GM12878 (cell line): ENCODE measurements around a stretch of chr1.

- RAMPAGE, long total RNA, result no peak
- RRBS, 2 experiments, result no CpG with 5 or more reads among the region's 7 CpGs
CAGE:
- cytosol, long polyA minus RNA, result no peak
- cytosol, long polyA plus RNA, result no peak
- long polyA plus RNA, result no peak
- nucleolus, long total RNA, result no peak
- nucleus, long polyA plus RNA, result no peak
- nucleus, long total RNA, result no peak
These were observed 18.6 kb downstream of the DYRK3 start for GRCh38 chr1:206653772-206654465.

DNA sequence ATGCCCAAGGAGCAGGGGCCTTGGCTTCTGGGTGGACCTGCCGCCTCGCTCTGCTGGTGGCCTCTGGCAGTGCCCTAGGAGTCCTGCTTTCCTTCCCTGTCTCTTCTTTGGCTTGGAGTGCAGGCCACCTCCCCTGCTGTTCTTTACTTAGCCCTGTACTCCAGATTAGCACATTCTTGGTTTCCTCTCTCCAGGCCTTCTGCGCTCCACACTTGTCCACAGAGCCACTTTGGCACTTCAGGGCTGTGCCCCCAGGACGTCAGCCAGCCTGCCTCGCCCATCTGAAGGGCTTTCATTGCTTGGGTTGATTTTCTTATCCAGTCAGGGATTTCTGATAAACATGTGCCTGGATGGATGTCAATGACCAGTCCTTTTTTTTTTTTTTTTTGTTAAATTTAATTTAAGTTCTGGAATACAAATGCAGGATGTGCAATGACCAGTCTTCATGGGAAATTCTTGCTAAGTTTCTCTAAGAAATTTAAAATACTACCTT is 39.5 kb downstream of the MAPKAPK2 start:
- RAMPAGE, long total RNA, result no peak
- RRBS, 2 experiments, result no CpG with 5 or more reads among the region's 5 CpGs
CAGE:
- cytosol, long polyA minus RNA, result no peak
- cytosol, long polyA plus RNA, result no peak
- long polyA plus RNA, result no peak
- nucleolus, long total RNA, result no peak
- nucleus, long polyA plus RNA, result no peak
- nucleus, long total RNA, result no peak

DNA sequence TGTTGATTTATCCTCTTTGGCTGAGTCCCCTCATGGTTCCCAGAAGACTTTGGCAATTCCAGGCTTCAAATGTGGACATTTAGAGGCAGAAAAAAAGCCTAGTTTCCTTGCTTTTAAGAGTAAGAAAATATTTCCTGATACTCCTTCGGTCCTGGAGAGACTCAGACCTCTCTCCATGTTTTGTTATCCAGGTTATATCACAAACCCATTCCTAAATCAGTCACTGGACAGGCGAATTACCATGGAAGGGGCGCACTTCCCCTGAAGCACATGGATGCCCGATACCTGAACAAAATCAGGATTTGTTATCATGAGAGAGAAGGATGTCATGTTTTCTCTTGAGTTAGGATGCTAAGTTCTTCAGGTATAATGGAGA is 20.3 kb upstream of the IL19 start:
- RAMPAGE, long total RNA, result no peak
- RRBS, 2 experiments, result no CpG with 5 or more reads among the region's 4 CpGs
CAGE:
- cytosol, long polyA minus RNA, result no peak
- cytosol, long polyA plus RNA, result no peak
- long polyA plus RNA, result no peak
- nucleolus, long total RNA, result no peak
- nucleus, long polyA plus RNA, result no peak
- nucleus, long total RNA, result no peak

DNA sequence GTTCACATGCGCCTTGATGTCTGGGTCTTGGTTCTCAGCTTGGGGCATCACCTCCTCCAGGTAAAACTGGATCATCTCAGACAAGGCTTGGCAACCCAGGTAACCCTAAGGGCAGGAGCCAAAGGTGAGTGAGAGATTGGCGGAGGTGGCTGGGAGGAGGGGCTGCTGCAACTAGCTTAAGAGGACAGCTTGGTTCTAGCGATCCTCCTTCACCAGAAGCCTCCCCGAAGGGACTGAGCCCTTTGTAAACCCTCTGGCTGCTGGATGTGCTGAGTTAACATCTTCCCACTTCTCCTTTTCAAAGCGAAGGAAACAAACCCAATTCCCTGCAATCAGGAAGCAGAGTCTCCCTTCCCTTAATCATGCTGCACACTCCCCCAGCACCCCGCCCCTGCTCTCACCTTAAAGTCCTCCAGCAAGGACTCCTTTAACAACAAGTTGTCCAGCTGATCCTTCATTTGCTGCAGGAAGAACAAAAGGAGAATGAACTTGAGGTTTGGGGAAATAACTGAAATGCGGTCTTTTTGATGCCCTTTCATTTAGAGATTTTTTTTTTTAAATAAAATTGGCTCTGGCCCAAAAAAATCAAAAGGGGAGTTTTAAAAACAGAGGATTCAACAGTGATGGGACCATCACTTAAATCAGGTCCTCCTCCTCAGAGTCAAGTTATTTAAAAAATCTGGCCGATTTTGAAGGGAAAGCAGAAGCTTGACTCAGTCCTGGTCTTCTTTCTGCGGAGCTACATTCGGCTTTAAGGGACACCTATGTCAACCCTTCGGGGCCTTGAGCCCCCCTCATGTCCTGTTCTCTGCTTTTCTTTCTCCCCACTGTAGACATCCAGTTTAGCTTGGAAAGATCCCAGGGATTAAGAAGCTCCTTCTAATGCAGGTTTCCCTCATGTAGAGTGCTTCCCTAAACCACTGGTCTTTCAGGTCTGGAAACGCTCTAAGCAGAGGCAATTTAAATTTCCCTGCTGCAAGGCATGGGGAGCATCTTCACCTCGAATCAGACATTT is 689 bp downstream of the IL19 start:
- RAMPAGE, long total RNA, result no peak
- RRBS, 2 experiments, result no CpG with 5 or more reads among the region's 13 CpGs
CAGE:
- cytosol, long polyA minus RNA, result no peak
- cytosol, long polyA plus RNA, result start-site peak on the minus strand centred at position 325 of the sequence, 179 bp wide, 17 and 17 reads in 2 replicates
- long polyA plus RNA, result no peak
- nucleolus, long total RNA, result no peak
- nucleus, long polyA plus RNA, result no peak
- nucleus, long total RNA, result no peak

- RAMPAGE, long total RNA, result no peak
- RRBS, 2 experiments, result no CpG with 5 or more reads among the region's 4 CpGs
CAGE:
- cytosol, long polyA minus RNA, result no peak
- cytosol, long polyA plus RNA, result no peak
- long polyA plus RNA, result no peak
- nucleolus, long total RNA, result no peak
- nucleus, long polyA plus RNA, result no peak
- nucleus, long total RNA, result no peak
These were observed 8.3 kb downstream of the IL24 start for GRCh38 chr1:206905322-206906151.

- RAMPAGE, long total RNA, result no peak
- RRBS, 2 experiments, result no CpG with 5 or more reads among the region's 7 CpGs
CAGE:
- cytosol, long polyA minus RNA, result no peak
- cytosol, long polyA plus RNA, result no peak
- long polyA plus RNA, result no peak
- nucleolus, long total RNA, result no peak
- nucleus, long polyA plus RNA, result no peak
- nucleus, long total RNA, result no peak
These were observed 10.5 kb upstream of the FCMR start for GRCh38 chr1:206932325-206932600.

DNA sequence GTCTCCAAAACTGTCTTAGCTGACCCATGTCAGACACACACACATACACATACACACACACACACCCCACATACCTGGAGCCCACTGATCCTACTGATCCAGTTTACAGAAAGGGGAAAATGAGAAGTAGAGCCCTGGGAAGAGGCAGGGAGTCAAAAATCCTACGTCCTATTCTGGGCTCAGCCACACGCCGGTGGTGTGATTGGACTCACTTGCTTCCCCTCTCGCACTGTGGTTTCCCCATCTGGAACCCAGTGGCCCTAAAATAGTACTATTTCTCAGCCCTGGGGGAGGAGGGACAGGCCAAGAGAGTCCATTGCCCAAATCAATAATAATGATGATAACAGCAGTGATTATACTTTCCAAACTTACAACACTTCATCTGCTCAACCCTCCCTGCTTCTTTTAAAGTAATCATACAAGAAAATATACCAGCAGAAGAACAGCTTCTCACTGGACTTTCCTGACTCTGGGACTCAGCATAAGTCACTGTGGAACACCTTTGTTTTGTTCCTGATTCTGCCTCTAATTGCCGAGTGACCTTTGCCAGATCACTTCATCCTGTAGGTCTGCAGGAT is 3.0 kb upstream of the PIGR start:
- RAMPAGE, long total RNA, result no peak
- RRBS, 2 experiments, result no CpG with 5 or more reads among the region's 5 CpGs
CAGE:
- cytosol, long polyA minus RNA, result no peak
- cytosol, long polyA plus RNA, result no peak
- long polyA plus RNA, result no peak
- nucleolus, long total RNA, result no peak
- nucleus, long polyA plus RNA, result no peak
- nucleus, long total RNA, result no peak

DNA sequence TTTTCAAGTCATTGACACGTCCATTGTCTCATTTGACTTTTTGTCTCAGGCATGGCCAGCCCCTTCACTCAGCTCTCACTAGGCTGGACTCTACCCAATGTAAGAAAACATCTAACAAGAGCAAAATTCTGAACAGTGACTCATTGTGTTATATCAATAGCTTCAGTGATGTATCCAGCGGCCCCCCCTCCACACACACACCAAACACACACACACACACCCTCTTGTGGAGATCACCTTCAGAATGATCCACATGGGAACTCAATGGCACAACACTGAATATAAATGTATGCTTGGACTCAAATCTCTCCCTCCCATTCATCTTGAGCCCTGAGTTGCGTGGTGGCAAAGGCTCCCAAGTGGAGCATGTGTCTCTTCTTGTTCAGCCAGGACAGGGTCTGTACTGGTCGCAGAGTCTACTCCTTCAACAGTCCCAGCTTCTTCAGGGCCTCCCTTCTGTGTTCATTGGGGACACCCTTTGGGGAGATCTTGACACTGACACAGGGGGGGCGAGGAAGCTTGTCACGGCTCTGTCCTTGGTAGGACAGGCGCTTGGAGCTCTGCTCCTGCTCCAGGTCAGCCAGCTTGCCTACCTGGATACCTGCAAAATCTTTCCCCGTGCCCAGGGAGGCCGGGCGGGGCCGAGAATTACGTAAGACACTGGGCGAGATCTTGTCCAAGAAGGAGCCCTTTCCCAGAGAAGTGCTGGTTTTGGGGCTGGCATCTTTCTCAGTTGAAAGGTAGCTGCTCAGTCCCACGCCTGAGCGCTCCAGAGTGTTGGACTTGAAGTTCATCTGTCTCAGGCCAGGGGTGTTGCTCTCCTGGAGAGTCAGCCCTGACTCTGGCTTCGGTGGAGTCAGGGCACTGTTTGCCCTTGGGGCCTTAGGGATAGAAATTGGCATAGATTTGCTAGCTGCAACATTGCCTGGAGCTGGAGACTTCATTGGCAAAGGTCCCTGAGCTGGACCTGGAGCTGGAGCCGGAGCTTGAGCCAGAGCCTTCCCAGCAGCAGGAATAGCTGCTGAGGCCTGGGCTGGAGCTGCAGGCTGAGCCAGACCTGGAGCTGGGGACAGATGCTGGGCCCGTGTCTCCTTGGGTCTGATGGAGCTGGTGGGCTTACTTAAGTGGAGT is 10.6 kb downstream of the C1orf116 start:
- RAMPAGE, long total RNA, result no peak
- RRBS, 2 experiments, result no CpG with 5 or more reads among the region's 18 CpGs
CAGE:
- cytosol, long polyA minus RNA, result no peak
- cytosol, long polyA plus RNA, result no peak
- long polyA plus RNA, result no peak
- nucleolus, long total RNA, result no peak
- nucleus, long polyA plus RNA, result no peak
- nucleus, long total RNA, result no peak

DNA sequence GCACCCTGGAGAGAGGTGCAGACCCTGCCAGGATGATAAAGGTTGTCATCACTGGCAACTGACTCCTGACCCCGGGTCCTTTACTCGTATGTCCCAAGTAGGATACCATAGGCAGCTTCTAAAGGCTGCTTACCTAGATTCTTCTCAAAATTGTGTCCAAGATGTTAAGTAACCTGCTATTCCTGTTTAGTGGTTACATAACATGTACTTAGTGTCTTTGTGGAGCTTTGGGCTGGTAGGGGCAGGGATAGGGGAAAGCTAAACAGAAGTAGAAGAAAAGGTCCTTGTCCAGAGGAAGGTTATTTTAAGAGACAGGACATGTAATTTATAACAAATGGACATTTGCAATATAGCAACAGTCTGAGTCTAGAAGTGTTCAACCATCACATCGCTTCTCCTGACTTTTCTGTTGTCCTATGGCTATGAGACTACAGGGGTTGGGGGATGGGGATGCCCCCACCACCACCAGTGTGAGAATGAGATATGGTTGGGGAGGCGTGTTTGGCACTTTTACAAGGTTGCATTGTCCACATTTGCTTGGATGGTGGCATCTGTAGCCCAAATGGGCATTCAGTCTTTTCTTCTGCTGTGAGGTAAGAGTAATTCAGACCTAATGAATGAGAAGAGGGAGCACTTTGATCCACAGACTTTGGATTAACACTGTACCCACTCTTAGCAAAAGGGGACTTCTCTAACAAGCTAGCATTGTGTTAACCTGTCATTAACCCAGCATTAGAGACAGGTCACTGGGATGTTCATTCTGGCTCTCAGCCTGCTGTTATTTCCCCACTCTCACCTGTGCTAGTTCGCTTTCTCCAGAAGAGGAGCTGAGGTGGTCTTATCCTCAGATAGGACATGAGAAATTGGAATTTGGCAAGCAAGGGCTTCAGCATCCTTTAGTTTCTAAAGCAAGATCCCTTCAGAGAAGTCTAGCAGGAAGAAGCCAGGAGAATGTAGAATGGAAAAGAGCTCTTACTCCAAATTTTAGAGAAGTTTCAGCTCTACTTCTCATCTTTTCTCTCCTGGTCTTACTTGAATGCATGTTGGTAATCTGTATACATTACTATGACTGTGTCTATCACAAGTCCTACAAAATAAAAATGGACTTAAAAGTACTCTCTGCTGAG is 13.8 kb upstream of the C4BPB start:
- RAMPAGE, long total RNA, result no peak
- RRBS, 2 experiments, result no CpG with 5 or more reads among the region's 5 CpGs
CAGE:
- cytosol, long polyA minus RNA, result no peak
- cytosol, long polyA plus RNA, result no peak
- long polyA plus RNA, result no peak
- nucleolus, long total RNA, result no peak
- nucleus, long polyA plus RNA, result no peak
- nucleus, long total RNA, result no peak

DNA sequence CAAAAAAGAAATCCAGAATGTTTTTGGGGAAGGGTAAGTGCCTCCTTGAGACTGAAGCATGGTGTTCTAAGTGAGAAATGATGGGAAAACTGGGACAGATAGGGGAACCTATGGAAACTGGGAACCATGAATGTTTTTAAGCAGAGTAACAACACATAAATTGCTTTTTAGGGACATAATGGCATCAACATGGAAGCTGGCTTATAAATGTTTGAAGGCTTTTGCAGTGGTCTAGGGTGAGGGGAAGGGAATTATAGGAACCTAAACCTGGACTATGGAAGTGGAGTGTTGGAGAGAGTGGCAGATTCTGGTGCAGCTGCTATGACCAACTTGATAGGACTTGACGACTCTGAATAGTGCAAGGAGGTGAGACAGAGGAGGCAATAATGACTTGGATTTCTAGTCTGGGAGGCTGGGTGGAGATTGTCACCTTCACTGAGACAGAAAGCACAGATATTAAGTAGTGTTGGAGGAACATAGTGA is 3.6 kb downstream of the C4BPA start:
- RAMPAGE, long total RNA, result no peak
- RRBS, 2 experiments, result no CpG with 5 or more reads among the region's 1 CpG
CAGE:
- cytosol, long polyA minus RNA, result no peak
- cytosol, long polyA plus RNA, result no peak
- long polyA plus RNA, result no peak
- nucleolus, long total RNA, result no peak
- nucleus, long polyA plus RNA, result no peak
- nucleus, long total RNA, result no peak

- RAMPAGE, long total RNA, result no peak
- RRBS, 2 experiments, result no CpG with 5 or more reads among the region's 3 CpGs
CAGE:
- cytosol, long polyA minus RNA, result no peak
- cytosol, long polyA plus RNA, result no peak
- long polyA plus RNA, result no peak
- nucleolus, long total RNA, result no peak
- nucleus, long polyA plus RNA, result no peak
- nucleus, long total RNA, result no peak
These were observed 23.3 kb upstream of the CD55 start for GRCh38 chr1:207298118-207298560.

- RAMPAGE, long total RNA, result no peak
- RRBS, 2 experiments, result no CpG with 5 or more reads among the region's 5 CpGs
CAGE:
- cytosol, long polyA minus RNA, result no peak
- cytosol, long polyA plus RNA, result no peak
- long polyA plus RNA, result no peak
- nucleolus, long total RNA, result no peak
- nucleus, long polyA plus RNA, result no peak
- nucleus, long total RNA, result no peak
These were observed 7.6 kb downstream of the CD55 start for GRCh38 chr1:207328763-207329697.

GRCh38 chr1:207333148-207334071 is 11.9 kb downstream of the CD55 start:
- RAMPAGE, long total RNA, result no peak
- RRBS, 2 experiments, result no CpG with 5 or more reads among the region's 4 CpGs
CAGE:
- cytosol, long polyA minus RNA, result no peak
- cytosol, long polyA plus RNA, result no peak
- long polyA plus RNA, result no peak
- nucleolus, long total RNA, result no peak
- nucleus, long polyA plus RNA, result no peak
- nucleus, long total RNA, result no peak

GRCh38 chr1:207359889-207360480 is 38.5 kb downstream of the CD55 start:
- RAMPAGE, long total RNA, result no peak
- RRBS, 2 experiments, result no CpG with 5 or more reads among the region's 3 CpGs
CAGE:
- cytosol, long polyA minus RNA, result no peak
- cytosol, long polyA plus RNA, result no peak
- long polyA plus RNA, result no peak
- nucleolus, long total RNA, result no peak
- nucleus, long polyA plus RNA, result no peak
- nucleus, long total RNA, result no peak

DNA sequence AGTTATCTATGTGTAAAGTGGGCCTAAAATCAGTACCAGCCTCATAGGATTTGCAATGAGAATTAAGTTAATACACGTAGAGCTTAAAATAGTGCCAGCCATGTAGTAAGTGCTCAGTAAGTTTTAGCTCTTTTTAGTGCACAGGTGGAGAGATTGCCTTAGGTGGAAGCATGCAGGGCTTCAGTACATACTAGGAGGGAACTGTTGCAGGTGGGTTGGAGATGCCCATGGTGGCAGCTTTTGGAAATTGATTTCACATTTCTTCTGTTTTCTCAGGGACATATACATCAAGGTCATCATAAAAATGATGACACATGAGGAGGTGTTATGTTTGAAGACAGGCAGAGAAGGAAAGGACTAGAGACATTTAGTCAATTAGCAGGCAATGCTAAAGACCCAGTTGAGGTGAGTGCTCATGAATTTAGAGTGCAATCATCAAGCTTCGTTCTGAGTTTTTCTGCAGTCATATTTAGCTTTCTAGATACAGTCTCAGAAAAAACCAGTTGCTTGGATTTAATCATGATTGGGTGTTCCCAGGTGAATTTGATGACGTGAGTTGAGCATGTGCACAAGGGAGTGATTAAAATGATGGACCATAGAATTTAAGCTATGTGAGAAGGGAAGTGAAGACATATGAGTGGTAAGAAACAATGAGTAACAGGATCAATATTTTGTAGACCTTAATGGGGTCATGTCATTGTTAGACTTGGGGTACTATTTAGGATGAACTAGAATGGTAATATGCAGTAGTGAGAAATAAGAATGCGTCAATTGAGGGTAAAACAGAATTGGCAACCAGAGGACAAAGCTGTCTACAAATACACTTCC is 41.1 kb downstream of the CD55 start:
- RAMPAGE, long total RNA, result no peak
- RRBS, 2 experiments, result no CpG with 5 or more reads among the region's 4 CpGs
CAGE:
- cytosol, long polyA minus RNA, result no peak
- cytosol, long polyA plus RNA, result no peak
- long polyA plus RNA, result no peak
- nucleolus, long total RNA, result no peak
- nucleus, long polyA plus RNA, result no peak
- nucleus, long total RNA, result no peak

DNA sequence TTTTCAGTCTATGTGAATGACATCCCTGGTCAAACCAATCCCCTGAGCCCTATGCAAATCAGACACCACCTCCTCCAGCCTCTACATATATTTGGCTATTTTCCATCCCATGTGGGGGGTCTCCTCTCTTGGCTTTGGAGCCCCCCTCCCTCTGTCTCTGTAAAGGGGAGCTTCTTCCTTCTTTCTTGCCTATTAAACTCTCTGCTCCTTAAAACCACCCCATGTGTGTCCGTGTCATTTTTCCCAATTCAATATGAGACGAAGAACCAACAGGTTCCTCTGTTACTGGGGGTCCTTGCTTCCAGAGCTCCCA is 11.0 kb upstream of the CD46 start:
- RAMPAGE, long total RNA, result no peak
- RRBS, 2 experiments, result no CpG with 5 or more reads among the region's 2 CpGs
CAGE:
- cytosol, long polyA minus RNA, result no peak
- cytosol, long polyA plus RNA, result no peak
- long polyA plus RNA, result no peak
- nucleolus, long total RNA, result no peak
- nucleus, long polyA plus RNA, result no peak
- nucleus, long total RNA, result no peak

- RAMPAGE, long total RNA, result no peak
- RRBS, 2 experiments, result no CpG with 5 or more reads among the region's 9 CpGs
CAGE:
- cytosol, long polyA minus RNA, result no peak
- cytosol, long polyA plus RNA, result no peak
- long polyA plus RNA, result no peak
- nucleolus, long total RNA, result no peak
- nucleus, long polyA plus RNA, result no peak
- nucleus, long total RNA, result no peak
These were observed 61.1 kb downstream of the CD46 start for GRCh38 chr1:207812866-207813485.

DNA sequence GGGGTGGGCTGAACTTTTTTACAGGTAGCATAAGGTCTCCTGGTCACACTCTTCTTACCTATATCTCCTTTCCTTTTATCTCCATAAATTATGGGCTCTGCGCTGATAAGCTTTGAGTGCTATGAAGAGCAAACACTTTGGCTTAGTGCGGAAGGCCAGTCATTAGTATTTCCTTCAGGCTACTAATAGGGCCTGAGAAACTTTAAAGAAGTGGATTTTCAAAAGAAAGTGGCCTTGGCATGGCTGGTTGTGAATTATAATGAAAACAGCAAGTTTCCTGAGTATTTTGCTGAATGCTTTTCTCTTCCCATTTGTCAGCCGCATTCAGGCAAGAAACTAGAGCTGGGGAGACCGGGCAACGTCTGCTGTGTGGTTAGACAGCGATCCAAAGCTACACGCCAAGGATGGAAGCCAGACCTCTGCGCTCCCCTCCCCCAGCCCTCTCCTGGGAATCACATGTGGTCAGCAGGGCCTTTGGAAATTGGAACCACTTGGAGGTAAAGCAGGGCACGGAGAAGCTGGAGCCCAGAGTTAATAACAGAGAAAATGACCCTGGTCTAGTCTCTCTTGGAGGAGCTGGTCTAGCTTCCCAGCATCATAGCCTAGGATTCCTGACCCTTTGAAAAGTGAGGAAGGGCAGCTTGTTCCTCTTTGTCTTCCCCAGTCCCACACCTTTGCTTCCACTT is 114.1 kb upstream of the CD34 start:
- RAMPAGE, long total RNA, result no peak
- RRBS, 2 experiments, result no CpG with 5 or more reads among the region's 9 CpGs
CAGE:
- cytosol, long polyA minus RNA, result no peak
- cytosol, long polyA plus RNA, result no peak
- long polyA plus RNA, result no peak
- nucleolus, long total RNA, result no peak
- nucleus, long polyA plus RNA, result no peak
- nucleus, long total RNA, result no peak

- RAMPAGE, long total RNA, result no peak
- RRBS, 2 experiments, result no CpG with 5 or more reads among the region's 4 CpGs
CAGE:
- cytosol, long polyA minus RNA, result no peak
- cytosol, long polyA plus RNA, result no peak
- long polyA plus RNA, result no peak
- nucleolus, long total RNA, result no peak
- nucleus, long polyA plus RNA, result no peak
- nucleus, long total RNA, result no peak
These were observed 159.4 kb upstream of the CD34 start for GRCh38 chr1:208070144-208070976.